ENCODE measurements around the gene TNFSF10.

DNA sequence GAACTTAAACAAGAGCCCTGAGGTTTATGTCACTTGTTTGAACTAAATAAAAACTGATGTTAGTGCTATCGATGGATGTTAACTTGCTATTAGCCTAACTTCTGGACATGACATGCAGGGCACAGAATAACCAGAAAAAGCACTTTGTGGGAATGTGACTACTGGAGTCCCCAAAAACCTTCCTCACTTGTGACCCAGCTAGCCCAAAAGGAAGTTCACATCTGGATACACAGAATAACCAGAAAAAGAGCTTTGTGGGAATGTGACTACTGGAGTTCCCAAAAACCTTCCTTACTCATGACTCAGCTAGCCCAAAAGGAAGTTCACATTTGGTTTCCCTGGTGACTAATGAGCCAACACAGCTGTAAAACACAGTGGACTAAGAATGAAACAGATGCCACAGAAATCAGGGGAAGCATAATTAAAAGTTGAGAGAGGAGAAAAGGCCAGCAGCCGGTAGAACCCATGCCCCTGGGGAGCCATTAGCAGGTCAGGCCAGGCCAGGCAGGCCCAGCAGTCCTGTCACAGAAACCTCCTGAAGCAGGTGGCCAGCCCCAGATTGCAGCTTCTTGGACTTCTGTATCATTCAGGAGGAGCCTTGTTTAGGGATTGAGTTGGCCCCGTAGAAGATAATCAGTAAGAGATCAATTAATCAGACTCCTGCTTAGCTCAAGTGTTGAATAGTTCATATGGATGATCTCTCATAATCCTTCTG is 130.3 kb downstream of the GHSR start:
- PRO-cap, result no peak

DNA sequence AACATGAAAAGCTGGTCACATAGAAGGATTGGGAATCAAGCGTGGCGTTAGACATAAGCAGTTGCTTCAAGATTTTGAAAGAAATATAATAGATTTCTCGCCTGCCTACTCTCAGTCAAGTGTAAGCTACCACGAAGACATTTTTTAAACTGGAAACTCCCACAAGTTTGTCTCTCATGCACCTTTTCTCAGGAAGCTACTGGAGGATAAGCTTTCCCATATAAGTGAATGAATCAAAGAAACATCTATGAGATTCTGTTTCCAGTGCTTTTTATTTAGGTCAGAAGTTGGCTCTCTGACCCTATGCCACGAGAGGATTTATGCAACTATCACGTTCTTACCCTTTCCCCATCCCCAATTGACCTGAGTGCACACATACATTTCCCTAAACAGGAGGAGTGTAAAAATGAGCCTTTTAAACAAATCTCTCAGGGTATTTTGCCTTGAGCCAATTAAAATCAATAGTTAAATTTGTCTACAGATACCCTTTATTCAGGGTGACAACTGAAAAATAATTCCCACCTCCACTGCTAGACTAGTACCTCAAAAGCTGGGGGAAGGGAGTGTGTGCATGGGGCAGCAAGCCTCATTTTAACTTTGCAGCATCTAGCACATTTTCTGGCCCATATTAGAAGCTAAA is 45.0 kb downstream of the GHSR start:
- PRO-cap, result unidirectional peak, plus-strand start at position 547 of the sequence

GRCh38 chr3:172522188-172522835 is 918 bp downstream of the TNFSF10 start:
- PRO-cap, result bidirectional peak, plus-strand start at chr3:172522564, minus-strand start at chr3:172522491

GRCh38 chr3:172522917-172523878 is at the start of gene TNFSF10:
TNFSF10 (minus strand) TSS chr3:172523430.
- PRO-cap, result bidirectional peak, plus-strand start at chr3:172523591, minus-strand start at chr3:172523433

- PRO-cap, result no peak
These were observed 71.3 kb upstream of the TNFSF10 start for GRCh38 chr3:172594479-172595068.

DNA sequence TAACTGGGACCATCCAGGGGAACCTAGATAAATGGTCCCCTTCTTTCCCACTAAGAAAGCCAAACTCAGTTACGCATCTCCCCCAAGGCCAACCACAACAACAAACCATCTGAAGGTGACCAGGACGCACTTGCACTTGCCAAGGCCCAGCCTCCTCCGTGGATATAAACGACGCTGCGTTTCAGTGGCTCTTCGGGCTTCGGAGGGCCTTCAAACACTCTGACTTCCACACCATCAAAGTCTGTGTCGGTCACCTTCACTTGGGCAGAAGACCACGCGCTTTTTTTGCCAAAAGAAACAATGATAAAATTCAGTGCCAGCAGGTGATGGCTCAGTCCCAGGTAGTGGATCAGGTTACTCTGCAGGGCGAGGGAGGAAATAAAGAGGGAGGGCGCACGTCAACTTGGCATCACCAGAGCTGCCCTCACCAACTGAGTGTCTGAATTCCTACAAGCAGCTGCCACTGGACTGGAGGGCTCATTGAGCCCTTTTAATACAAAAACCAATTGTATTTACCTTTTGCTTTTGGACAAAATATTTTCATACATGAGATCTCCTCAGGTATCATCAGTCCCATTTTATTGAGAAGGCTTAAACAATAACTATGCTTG is 63.0 kb downstream of the NCEH1 start:
- PRO-cap, result no peak

DNA sequence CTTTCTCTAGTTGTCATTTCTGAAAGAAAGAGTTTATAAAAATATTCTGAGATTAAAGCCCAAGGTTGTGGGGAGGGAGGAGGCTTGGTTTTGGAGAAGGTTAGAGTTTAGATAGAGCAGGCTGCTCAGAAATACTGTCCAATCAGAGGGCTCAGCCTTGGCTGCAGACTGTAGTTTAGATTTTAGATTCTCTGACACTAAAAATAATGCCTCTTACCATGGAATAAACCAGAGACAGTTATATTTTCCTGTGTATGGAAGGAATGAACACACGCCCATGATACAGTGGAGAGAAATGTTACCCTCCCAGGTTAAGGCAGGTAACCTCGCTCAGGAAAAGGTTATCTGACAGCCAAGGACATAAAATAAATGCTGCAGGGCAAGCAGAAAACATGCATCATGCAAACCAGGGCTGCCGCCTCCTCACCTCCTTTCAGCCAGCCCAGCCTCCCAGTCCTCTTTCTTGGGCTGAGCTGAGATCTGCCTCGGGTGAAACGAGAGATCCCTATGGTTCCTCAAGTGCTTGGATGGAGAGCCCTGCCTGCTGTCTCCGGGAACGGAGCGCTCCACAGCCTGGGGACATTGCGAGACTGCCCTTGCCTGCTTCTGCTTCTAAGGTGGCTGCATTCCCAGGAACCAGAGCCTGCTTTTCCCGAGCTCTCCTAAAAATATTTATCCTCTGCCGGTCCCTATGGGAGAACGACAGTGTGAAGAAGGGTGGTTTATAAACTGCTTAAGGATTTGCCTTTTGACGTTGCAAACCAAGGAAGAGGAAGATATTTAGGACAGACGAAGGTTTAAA is 874 bp downstream of the NCEH1 start:
- PRO-cap, result bidirectional peak, plus-strand start at position 397 of the sequence, minus-strand start at position 282 of the sequence

- PRO-cap, result no peak
These were observed 9.5 kb downstream of the ECT2 start for GRCh38 chr3:172760072-172760363.

DNA sequence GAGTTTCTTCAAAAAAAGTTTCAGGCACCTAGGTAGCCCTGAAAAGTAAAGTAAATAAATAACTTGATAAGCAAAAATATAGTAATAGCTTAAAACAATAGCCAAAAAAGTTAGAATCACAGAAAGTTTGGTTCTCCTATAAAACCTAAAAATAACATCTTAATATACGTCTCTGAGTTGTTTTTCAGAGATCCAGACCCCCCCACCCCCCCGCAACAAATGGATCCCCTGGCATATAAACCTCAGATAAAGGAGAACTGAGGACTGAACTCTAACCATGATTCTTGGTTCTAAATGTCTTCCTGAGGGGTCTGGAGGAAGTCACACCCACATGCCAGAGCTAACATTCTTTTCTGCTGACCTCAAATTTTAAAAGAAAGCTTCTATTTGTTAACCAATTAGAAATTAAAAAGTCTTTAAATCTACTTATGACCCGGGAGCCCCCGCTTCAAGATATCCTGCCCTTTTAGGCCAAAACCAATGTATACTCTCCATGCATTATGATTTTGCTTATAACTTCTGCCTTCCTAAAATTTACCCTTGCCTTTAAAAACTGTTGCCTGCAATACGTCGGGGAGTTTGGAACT is 188.2 kb downstream of the ECT2 start:
- PRO-cap, result no peak

- PRO-cap, result no peak
These were observed 134.0 kb downstream of the SPATA16 start for GRCh38 chr3:173006979-173007475.

GRCh38 chr3:173970805-173971682 is 573.5 kb downstream of the NLGN1 start:
- PRO-cap, result no peak

DNA sequence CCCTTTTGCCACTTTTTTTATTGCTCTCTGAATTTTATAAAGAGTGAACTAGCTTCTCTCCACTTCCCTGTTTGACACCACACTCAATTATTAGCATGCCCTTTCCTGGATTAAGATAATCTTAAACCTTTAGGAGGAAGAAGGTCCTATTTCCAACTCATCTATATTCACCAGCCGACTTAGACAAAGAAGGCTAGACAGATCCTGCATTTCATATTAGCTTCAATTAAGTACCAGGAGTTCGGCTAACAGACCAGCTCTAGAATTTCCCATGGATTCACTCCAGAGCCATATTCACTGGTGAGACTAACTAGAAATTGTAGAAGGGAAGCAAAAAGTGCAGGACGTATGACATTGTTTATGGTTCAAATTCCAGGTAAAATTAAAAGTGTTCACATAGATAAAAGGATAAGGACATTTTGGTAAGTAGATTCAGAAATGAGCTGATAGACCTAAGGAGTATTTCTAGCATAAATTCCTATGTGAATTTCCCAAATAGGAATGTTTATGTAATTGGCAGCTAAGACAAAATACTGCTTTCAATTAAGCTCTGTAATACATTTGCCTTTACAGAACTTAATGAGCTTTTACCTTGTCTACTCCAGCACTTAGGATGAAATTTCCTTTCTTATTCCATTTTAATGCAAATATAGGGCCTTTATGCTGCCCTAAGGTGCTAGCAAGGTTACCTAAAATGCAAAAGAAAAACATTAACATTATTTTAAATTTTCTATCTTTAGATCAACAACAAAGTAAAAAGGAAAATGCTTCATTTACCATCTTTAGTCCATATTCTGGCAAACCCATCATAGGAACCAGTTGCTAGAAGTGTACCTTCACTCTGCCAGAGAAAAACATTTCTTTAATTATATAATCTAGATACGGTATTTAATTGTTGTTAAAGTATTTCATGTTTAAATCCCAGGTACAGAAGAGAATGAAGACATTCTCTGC is 150.3 kb downstream of the TBL1XR1 start:
- PRO-cap, result no peak

- PRO-cap, result no peak
These were observed 77.0 kb downstream of the TBL1XR1 start for GRCh38 chr3:177120179-177120776.

DNA sequence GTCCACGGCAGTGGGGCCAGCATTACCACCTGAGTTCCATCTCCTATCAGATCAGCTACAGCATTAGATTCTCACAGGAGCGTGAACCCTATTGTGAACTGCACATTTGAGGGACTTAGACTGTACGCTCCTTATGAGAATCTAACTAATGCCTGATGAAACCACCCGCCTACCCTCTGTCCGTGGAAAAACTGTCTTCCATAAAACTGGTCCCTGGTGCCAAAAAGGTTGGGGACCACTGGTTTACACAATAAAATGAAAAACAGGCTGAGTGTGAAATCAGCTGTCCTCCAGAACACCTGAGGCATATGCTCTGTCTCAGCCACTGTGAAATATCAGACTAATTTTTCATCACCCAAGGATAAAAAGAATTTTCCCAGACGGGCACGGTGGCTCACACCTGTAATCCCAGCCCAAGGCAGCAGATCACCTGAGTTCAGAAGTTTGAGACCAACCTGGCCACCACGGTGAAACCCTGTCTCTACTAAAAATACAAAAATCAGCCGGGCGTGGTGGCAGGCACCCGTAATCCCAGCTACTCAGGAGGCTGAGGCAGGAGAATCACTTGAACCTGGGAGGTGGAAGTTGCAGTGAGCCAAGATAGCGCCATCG is 45.8 kb downstream of the TBL1XR1 start:
- PRO-cap, result no peak

DNA sequence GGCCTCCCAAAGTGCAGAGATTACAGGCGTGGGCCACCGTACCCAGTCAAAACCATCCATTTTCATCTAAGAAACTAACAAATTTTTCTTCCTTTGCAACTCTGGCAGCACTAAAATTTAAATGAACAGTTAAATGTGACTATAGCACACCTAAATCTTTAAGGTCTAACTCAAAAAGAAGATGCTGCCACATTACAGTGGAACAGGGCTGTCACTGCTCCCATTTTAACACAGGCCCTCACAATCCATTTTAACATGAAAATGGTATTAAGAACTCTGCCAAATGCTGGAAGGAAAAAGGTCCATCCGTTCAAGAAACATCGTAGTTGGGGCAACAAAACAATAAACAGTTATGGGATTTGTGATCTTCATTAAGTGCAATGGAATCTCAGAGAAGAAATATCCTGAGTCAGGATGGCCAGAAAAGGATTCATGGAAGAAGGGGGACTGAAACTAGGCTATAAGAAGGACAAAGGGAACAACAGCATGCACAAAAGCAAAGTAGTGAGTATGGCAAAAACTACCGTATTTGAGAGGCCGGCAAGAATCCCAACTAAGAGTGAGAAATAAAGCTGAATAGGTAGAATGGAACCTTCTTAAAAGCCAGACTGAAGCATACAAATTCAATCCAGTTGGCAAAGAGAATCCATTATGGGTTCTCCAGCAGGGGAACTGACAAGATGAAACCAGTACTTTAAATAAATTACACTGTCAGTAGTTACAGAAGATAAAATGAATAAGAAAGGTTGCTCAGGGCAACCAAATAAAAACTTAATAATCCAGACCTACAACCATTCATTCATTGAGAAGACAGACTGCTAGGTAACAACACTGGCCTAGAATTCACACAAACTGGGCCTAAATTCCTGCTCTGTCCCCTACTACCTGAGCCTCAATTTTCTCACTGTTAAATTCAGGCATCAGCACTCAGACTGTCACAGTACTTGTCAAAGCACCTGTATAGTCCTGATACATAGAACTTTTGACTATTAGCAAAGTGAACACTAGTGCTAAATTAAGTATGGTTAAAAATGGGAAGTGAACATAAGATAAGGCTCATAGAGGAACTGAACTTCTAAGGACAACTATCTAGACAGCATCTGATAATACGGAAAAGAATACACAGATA is 6.3 kb downstream of the TBL1XR1 start:
- PRO-cap, result no peak

DNA sequence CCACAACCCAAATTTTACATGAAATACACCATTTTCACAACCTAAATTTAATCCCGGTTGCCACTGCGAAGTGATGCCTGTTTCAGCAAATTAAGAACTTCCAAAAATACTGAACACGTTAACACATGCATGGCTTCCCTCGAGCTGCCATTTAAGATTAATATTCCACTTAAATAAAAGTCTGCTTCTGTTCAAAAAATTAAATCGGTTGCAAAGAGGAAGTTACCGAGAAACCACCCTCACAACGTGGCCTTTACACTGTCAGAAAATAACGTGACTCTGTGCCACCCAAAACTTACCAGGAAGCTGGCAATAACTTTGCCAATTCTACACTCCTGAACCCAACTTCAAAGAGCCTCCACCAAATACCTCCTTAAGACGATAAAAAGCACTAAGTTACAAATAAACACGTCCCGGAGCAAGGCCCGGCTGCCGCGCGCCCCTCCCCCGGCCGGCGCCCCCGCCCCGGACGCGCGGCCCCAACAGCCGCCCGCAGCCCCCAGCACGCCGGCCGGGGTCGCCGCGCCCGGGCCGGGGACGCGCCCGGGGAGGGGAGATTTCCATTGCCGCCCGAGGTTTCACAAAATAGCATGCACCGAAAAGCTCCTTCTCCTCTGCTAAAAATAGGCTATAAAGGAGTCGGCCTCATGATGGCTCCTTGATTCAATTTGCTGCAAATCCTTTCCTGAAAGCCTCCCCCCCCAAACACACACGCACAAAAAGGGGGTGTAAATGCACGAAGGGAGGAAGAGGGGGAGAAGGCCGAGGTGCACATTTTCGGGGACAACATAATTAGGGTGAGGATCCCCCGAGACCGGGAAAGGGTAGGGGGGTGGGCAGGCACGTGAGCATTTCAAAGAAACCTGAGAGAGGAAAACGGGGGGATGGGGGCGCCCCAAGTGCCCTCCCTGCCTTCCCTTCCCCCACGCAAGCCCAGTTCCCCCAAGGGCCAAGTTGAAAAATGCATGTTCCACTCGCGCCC is 950 bp downstream of the TBL1XR1 start:
- PRO-cap, result bidirectional peak, plus-strand start at position 312 of the sequence, minus-strand start at position 270 of the sequence

DNA sequence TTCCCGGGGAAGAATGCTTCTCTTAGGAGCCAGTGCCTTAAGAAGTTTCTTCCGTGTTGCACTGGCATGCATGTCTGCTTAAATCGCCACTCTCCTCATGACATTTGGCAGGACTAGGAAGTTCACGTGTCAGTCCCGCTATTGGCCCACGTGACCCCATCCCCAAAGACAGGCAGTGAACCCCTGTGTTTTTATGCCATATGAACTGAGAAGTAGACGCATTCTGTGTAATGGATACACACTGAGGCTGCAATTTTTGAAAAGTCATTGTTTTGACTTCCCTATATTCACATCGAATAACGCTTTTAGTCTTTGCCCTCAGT is 125.6 kb upstream of the TBL1XR1 start:
- PRO-cap, result no peak

DNA sequence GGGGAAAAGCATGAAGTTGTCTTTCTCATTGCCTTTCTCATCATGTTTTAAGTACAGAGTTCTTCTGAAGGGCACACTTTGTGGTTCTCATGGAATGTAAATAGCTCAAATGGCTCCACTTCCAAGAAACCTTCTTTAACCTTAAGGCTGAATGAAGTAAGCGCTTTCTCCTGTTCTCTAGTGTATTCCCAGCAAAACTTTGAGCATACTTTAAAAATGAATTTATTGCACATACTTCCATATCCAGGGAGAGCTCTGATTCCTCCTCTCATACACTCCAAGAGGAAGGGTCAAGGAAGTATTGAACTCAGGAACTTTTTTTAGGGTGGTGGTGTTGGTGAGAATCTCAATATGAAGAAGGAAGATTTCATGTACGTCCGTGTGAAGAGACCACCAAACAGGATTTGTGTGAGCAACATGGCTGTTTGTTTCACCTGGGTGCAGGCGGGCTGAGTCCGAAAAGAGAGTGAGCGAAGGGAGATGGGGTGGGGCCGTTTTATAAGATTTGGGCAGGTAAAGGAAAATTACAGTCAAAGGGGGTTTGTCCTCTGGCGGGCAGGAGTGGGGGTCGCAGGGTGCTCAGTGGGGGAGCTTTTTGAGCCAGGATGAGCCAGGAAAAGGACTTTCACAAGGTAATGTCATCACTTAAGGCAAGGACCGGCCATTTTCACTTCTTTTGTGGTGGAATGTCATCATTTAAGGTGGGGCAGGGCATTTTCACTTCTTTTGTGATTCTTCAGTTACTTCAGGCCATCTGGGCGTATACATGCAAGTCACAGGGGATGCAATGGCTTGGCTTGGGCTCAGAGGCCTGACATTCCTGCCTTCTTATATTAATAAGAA is 468.4 kb upstream of the TBL1XR1 start:
- PRO-cap, result no peak

DNA sequence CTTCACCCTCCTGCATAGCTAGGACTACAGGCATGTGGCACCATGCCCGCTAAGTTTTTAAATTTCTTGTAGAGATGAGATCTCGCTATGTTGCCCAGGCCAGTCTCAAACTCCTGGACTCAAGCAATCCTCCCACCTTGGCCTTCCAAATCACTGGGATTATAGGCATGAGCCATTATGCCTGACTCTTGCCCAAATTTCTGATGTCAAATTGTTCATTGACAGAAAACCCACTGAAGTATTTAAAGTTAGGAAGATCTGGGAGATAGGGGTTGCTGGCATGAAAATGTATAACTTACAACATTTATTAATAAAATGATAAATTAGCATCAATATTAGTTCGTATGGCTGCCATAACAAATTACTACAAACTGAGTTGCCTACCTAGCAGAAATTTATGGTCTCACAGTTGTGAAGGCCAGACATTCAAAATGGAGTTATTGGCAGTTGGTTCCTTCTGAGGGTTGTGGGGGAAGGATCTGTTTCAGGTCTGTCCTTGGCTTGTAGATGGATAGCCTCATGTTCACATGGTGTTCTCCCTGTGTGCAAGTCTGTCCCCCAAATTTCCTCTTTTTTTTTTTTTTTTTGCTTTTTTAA is 12.2 kb upstream of the MFN1 start:
- PRO-cap, result no peak

DNA sequence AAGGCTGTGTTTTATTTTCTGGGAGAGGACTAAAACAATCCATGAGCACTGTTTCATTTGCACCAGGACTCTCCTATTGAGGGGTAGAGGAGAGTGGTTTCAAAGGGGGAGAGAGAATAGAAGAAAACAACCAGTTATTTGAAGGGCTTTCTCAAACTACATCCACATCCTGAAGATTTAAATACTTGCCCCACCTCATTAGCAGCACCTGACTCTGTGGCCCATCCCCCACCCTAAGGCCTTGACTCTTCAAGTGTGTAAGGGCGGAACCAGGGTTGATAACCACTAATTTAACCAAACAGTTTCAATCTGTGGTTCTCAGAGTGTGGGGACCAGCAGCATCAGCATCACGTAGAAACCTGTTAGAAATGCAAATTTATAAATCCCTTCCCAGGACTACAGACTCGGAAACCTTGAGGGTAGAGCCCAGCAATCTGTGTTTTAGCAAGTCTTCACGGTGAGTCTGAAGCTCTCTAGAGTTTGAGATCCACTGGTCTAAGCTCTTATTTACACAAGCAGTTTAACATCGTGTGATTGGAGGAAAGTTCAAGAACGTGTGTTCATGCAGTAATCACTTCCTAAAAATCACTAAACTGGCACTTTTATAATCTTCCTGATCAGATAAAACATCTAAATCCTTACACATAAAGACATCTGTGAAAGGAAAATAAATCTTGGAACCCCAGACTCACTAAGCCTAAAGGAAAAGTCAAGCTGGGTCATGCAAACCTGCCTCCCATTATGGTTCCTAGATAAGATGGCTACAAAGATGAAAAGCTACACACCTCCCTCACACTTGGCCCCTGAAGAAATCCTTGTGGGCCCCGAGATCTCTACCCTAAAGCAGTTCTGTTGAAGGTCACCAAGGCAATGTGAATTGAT is 12.3 kb downstream of the GNB4 start:
- PRO-cap, result no peak